Umbilical cord (tissue), 2 donors: ENCODE measurements around the genes ZNF440 and RTBDN.

- RAMPAGE, long total RNA, result no peak
These were observed 17.1 kb downstream of the PRKCSH start for GRCh38 chr19:11452475-11453033.

GRCh38 chr19:11552600-11553172, 6.3 kb downstream of the ELOF1 start:
- RAMPAGE, long total RNA, result no peak

- RAMPAGE, long total RNA, result no peak
These were observed 9.2 kb downstream of the ACP5 start for GRCh38 chr19:11568098-11568863.

DNA sequence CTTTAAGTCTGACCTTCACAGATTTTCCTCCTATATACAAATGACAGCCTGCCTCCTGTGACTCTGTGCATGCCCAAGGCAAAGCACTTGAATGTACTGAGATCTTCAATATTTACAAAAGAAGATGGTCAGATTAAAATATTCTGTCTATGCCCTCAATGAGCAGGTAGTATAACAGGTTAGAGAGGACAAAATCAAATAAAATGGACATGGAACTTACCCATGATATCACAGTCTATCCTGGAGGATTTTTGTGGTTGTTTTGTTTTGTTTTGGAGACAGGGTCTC, 42.0 kb downstream of the ZNF823 start:
- RAMPAGE, long total RNA, result no peak

DNA sequence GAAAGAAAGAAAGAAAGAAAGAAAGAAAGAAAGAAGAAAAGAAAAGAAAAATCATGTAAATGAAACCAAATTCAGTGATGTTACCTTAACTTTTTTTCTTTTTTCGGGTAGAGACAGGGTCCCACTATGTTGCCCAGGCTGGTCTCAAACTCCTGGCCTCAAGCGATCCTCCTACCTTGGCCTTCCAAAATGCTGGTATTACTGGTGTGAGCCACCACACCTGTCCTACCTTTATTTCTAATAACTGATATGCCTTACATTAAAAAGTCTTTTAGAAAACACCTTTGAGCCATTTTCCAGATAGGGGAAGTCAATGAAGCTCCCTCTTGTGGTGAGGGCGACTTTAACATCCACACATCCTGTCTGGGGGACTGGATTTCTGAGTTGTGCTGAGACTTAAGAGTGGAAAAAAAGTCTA, 2.1 kb upstream of the ZNF440 start:
- RAMPAGE, long total RNA, result no peak

- RAMPAGE, long total RNA, result start-site peak on the plus strand at chr19:11814269-11814292, 65 and 20 reads in 2 replicates
These were observed at the start of gene ZNF440 for GRCh38 chr19:11813802-11814764. Gene ZNF440 (plus strand): TSS chr19:11814273.

DNA sequence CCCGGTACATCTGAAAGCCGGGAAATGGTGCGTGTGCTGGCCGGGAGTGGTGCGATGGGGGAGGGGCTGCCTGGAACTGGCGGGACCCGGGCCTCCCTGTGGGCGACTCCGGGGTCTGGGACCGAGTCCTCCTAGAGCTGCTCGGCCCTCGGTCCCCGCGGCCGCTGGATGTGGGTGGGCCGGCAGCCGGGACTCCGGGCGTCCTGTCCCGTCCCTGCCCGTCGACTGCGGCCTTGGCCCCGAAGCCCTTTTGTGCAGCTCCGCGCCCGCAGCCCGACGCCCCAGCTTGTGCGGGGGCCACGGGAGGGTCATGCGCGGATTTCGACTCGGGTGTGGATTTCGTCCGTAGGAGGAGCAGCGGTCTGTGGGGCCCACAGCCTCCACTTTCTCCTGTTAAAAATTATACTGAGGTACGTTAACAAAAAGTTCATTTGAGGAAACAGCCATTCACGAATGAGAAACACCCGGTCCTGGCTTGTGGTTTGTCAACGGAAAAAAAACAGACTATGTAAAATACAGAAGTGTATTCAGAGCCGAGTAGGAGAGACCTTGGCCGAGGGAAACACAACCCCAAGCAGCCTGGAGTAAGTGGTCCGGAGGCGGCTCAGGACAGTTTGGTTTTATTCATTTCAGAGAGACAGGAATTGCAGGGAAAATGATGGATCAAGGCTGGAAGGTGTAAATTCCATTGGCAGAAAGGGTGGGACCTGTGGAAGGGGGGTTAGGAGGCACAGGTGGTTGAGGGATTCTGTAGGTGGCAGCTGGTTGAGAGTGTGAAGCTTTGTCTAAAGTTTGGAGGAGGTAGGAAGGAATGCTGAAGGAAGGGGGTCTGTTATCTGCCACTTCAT, 602 bp downstream of the ZNF439 start:
- RAMPAGE, long total RNA, result no peak

DNA sequence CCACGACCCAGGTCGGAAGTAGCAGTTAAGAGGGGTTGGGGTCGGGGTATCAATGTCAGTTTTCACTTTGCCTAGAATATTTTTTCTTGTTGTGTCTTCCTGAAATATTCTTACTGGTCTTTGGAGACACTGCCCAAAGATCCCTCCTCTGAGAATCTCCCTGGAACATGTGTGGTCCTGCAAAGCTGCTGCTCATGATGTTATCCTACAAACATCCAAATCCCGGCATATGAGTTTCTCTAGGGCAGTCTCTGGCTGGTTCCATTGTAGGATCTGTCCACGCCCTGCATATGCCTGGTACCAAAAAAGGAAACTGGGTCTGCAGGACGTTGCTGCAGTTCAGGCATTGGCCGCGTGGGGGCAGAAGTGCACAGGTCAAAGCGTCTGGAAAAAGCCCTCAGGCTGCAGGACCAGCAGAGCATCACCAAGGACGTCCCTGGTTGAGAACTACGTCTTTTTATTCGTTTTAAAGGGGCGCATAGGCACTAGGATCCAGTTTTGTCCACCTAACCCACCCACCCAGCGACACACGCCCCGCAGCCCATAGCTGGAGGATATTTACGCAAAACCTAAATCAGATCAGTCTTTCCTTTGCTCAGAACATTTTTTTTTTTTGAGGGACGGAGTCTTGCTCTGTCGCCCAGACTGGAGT, 12.7 kb upstream of the ZNF564 start:
- RAMPAGE, long total RNA, result no peak

DNA sequence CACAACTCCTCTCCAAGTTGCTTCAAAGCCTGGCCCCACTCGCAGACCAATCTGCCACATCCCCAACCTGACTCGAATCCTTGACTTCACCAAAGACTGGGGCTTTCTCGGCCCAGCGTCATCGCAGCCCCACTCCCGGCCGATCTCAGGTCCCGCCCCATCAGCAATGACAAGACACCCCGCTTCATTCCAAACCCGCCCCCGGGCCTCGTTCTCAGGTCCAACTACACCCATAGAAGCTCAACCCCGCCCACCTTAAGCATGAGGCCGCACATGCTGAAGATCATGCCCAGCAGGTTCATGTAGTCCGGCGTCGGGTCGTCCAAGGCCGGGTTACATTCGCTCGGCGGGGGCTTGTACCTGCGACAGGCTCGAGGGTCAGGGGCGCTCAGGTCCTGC, 342 bp downstream of the WDR83OS start:
- RAMPAGE, long total RNA, result no peak

GRCh38 chr19:12675152-12675949, 6.1 kb upstream of the WDR83OS start:
- RAMPAGE, long total RNA, result no peak

GRCh38 chr19:12777906-12778646, 2.7 kb upstream of the HOOK2 start:
- RAMPAGE, long total RNA, result no peak

DNA sequence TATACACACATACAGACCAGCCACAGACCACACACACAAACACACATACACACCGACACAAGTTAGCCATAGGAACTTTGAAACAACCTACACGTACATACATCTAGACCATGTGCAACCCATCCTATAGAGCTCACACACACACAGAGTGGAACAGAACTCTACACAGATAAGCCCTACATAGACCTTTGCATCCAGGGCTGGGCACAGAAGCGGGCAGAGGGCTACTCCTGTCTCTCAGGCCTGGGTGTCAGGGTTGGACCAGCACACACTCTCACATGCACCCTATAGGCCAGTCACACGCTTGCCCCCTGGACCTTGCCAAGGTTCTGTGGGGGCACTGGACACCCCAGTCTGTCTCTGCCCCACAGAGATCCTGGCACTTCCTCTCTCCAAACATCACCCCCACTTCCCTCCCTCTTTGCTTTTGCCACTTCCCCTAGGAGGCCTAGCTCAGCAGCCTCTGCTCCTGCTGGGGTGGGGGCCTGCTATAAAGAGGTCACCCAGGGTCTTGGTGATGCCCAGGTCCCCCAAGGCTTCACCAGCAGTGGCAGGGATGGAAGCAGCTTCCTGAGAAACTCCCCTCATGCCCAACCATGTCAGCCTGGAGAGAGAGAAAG, 5.7 kb upstream of the JUNB start:
- RAMPAGE, long total RNA, result no peak

- RAMPAGE, long total RNA, result no peak
These were observed 585 bp upstream of the JUNB start for GRCh38 chr19:12790638-12791164.

- RAMPAGE, long total RNA, result no peak
These were observed at the start of gene RTBDN for GRCh38 chr19:12834214-12834881. Gene RTBDN (minus strand): TSS chr19:12834579.

DNA sequence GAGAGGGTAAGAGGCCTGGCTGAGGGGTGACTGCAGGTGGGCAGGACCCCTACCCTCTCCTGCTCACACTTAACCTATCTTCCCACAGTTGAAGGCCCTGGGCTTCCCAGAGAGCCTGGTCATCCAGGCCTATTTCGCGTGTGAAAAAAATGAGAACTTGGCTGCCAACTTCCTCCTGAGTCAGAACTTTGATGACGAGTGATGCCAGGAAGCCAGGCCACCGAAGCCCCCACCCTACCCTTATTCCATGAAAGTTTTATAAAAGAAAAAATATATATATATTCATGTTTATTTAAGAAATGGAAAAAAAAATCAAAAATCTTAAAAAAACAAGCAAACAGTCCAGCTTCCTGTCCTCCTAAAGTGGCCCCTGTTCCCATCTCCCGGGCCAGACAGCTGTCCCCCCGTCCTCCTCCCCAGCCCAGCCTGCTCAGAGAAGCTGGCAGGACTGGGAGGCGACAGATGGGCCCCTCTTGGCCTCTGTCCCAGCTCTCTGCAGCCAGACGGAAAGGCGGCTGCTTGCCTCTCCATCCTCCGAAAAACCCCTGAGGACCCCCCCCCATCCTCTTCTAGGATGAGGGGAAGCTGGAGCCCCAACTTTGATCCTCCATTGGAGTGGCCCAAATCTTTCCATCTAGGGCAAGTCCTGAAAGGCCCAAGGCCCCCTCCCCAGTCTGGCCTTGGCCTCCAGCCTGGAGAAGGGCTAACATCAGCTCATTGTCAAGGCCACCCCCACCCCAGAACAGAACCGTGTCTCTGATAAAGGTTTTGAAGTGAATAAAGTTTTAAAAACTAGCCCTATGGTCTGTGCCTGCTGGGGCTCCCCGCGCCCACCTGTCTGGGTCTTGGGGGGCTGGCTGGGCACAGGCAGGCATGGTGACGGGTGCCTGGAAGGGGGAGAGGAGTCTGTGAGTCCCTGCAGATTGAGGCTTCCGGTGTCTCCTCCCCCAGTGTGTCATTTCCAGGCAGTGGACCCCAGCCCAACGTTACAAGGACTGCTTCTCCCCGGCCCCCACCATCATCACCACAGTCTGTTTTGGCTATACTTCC, 3.9 kb downstream of the GADD45GIP1 start:
- RAMPAGE, long total RNA, result no peak

- RAMPAGE, long total RNA, result no peak
These were observed 9.5 kb upstream of the NFIX start for GRCh38 chr19:12985680-12986268.

DNA sequence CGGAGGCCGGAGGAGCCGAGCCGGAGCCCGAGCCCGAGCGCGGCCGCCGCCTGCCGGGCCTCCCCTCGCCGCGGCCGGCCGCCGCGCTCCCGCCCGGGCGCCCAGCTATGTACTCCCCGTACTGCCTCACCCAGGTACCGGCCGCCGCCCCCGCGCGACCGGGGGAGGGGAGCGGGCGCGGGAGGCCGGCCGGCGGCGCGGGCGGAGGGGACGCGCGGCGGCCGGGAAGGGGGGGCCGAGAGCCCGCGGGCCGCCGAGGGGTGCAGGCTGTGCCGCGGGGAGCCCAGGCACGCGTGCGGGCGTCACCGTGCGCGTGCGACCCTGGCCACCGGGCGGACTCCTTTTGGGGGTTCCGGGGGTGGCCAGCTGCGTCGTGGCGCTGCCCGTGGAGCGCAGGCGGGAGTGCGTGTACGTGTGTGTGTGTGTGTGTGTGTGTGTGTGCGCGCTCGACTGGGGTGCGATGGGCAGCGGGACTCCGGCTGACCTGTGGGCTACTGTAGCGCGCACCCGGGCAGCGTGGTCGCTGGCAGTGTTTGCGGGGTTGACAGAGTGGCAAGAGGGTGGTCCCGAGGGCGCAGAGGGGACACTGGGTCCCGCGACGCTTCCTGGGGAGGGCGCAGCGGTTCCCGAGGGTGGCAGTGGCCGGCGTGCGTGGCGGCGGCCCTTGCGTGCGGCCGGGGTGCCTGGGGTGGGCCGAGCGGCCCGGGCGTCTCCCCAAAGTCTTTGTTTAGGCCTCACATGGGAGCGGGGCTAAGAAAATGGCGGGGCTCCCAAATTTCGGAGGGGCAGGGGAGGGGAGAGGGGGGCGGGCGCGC, 663 bp downstream of the NFIX start:
- RAMPAGE, long total RNA, result no peak

DNA sequence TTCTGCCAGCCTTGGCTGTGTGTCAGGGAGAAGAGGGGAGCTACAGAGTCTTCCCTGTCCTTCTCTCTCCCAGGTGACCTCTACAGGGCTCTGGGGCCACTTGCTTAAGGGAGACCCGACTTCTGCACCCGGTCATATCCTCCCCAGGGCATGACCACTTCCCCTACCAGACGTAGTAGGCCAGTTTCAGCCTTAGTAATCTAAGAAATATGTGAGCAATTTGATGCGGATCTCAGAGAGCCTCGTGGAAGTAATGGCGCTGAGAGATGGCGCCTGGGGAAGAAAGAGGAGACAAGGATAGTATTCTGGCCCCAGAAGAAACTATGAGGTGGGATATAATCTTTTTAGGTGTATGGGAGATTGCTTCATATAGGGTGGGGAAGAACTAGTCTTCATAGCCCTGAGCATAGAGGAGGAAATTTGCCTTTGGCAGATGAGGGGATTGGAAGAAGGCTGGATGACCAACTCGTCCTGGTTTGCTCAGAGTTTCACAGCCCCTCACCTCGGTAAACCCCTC, 42.0 kb downstream of the NFIX start:
- RAMPAGE, long total RNA, result no peak

DNA sequence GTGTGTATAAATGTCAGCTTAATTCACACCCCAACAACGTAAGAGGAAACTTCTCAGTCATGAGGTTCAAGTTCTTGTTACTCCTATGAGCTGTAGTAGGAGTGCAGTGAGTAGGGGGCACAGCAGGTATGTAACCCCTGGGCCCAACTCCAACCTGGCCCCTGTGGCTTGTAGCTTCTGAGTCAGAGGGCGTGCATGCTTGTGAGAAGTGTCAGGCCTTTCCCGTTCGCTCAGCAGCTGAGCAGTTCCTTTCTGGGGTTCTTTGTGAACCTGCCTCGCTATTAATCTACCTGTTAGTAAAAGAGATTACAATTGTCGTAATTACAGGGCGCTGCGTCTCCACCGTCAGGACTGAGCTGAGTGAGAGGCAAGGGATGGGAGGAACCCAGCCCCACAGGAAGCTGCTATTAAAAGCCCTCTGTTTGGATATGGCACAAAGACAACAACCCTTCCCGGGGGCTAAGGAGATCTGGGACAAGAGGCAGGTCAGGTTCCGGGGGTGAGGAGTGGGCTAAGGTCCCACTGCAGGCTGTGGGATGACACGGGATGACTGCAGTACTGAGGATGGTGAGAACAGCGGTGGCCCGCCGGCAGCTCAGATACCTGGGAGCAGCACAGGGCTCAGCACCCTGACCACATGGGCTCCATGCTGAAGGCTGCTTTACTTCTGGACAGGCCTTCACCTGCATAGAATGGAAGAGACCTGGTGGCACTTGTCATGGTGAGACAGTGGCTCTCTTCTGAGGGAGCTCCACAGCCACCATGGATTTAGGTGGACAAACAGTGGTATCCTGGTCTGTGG, 49.4 kb downstream of the NFIX start:
- RAMPAGE, long total RNA, result no peak

GRCh38 chr19:13054588-13055674, 47.7 kb downstream of the LYL1 start:
- RAMPAGE, long total RNA, result no peak